ENCODE measurements around a stretch of chr11.

- PRO-cap, 2 experiments: no peak in any of the 2 experiments
Measured at GRCh38 chr11:33086907-33087262, 47.5 kb downstream of the TCP11L1 start.

GRCh38 chr11:33159484-33159873 is 1.8 kb downstream of the CSTF3 start:
- PRO-cap, 2 experiments: no peak in any of the 2 experiments

DNA sequence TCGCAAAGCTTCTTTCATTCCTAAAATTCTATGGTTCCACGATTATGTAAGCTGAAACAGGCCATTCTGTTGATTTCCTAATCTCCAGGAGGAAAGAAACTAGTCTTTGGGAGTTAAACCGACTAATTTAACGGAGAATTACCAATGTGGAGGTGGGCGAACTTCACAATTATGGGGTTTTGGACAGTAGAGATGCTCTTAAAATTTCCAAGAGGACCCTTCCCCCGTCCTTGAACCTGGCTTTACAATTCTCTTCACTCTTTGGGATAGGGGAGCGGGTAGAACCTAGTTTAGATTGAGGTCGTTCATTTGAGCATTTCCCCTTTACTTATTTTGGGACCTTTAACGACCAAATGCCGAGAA is 599 bp upstream of the HIPK3 start:
- PRO-cap, 2 experiments: no peak in any of the 2 experiments

DNA sequence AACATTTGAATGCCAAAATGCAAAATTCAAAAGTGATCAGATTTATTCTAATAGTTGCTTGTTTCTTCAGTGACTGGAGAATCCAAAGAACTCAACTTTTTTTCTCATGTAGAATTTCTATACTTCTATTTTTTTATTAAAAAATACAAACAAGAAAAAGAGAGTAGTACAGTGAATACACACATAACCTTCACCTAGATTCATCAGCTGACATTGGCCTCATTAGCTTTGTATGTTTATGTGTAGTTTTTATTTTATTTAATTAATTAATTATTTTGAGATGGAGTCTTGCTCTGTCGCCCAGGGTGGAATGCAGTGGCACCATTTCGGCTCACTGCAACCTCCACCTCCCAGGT is 16.4 kb upstream of the KIAA1549L start:
- PRO-cap, 2 experiments: no peak in any of the 2 experiments

- PRO-cap, 2 experiments: no peak in any of the 2 experiments
Measured at GRCh38 chr11:33691042-33691683, 9.5 kb downstream of the C11orf91 start.

DNA sequence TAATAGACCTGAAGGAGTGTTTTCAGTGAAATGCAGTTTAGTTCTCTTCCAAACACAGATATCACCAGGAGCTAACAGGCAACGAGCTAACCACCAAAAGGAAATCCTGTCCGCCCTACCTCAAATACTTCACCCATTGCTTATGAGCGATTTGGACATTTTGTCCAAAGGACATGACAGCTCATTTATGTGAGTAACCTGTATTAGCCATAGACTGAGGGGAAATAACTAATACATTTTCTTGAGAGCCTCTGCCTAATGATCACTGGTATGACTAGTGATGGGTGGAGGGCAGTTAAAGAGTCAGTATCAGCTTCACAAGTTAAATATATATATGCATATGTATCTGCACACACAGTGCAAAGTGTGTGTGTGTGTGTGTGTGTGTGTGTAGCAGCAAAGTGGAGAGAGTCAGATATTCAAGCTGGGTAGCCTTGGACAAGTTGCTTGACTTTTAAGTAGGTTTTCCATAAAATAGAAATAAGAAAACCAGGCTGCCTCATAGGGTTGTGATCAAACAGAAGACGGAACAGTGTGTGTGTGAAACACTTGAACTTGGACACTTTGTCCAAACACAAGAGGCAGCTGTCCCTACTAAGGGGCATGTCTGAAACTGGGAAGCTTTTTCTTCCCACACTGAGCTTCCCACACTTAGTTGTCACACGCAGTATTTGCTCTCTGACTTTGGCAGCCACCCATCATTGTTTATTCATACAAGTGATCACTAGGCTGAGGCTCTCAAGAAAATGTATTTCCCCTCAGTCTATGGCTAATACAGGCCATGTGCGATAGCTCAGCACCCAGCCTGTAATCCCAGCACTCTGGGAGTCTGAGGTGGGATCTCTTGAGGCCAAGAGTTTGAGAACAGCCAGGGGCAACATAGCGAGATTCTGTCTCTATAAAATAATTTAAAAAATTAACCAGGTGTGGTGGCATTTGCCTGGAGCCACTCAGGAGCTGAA is 1.0 kb upstream of the C11orf91 start:
- PRO-cap, 2 experiments: no peak in any of the 2 experiments

DNA sequence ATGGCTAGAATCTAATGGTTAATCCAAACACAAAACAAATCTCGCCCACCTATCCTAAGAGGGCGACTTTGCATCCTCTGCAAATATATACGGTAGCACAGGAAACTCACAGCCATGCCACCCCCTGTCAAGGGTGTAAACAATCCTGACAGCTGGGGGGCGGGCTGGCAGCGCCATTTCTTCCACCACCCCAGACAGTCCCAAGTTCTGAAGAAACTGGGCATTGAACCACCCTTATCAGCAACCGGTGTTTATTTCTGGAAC is 943 bp downstream of the FBXO3 start:
- PRO-cap, 2 experiments: no peak in any of the 2 experiments

DNA sequence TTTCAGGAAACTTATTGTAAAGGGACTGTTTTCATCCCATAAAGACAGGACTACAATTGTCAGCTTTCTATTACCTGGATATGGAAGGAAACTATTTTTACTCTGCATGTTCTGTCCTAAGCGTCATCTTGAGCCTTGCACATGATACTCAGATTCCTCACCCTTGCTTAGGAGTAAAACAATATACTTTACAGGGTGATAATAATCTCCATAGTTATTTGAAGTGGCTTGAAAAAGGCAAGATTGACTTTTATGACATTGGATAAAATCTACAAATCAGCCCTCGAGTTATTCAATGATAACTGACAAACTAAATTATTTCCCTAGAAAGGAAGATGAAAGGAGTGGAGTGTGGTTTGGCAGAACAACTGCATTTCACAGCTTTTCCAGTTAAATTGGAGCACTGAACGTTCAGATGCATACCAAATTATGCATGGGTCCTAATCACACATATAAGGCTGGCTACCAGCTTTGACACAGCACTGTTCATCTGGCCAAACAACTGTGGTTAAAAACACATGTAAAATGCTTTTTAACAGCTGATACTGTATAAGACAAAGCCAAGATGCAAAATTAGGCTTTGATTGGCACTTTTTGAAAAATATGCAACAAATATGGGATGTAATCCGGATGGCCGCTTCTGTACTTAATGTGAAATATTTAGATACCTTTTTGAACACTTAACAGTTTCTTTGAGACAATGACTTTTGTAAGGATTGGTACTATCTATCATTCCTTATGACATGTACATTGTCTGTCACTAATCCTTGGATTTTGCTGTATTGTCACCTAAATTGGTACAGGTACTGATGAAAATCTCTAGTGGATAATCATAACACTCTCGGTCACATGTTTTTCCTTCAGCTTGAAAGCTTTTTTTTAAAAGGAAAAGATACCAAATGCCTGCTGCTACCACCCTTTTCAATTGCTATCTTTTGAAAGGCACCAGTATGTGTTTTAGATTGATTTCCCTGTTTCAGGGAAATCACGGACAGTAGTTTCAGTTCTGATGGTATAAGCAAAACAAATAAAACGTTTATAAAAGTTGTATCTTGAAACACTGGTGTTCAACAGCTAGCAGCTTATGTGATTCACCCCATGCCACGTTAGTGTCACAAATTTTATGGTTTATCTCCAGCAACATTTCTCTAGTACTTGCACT is 5.6 kb upstream of the NAT10 start:
- PRO-cap, 2 experiments: no peak in any of the 2 experiments

GRCh38 chr11:34136783-34137301 is 31.4 kb downstream of the NAT10 start:
- PRO-cap, 2 experiments: no peak in any of the 2 experiments

- PRO-cap, 2 experiments: no peak in any of the 2 experiments
Measured at GRCh38 chr11:34140830-34141332, 35.5 kb downstream of the NAT10 start.

DNA sequence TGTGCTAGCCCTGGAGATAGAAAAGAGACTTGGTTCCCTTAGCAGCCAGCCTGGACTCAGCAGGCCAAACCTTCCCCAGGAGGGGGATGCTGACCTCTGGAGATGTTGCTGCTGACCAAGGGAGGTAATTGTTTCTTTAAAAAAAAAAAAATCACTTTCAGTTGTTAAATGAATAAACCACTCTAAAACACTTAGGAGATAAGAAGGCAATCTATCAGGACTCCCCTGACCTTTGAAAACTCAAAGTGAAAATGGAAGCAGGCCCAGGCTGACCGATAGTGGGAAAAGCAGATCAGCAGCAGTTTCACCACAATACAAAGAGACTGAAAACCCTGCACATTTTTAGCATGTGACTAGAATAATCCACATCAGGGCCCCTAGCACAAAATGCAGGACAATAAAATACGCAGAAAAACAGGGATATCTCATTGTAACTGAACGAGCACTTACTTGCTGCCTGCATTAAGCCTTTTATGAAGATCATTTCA is 113.7 kb downstream of the ABTB2 start:
- PRO-cap, 2 experiments: no peak in any of the 2 experiments

DNA sequence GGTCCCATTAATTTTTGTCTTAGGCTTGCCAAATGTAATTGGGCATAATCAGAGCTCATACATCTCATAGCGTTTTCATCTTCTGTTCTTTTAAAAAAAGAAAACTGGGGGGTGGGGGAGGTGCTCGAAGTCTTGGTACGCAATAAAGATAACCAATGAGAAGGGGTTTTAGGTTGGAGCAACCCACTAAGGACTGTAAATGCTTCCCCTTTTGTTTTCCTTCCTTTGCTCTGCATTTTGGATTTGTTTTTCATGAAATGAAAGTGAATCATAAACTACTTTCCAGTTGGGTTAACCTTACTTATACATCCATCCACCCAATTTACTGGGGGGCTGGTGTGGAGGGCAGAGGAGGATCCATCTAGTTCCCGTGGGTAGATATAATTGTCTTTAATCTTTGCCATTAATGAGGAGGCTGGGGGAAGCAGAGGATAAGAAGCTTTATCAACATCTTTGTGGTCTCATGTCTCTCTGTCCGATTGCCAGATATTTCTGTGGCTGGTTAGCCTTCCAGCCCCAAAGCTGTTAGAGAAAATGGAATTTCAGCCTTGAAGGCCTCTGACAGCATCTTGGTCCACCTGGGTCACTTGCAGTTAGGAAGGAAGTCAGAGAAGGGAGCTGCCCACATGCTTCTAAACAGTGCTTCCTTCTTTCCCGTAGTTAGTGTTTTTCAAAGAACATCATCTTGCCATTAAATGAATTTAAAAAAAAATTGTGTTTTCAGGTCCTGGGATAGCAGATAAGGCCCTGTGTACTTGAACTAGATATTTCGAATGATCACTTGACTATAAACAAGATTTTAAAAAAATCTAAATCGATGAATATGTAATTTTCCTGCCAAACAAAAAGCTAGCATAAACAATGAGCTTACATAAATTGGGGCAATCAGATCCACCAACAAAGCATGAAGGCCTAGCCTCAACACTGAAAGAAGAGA is 56.9 kb downstream of the ABTB2 start:
- PRO-cap, 2 experiments: no peak in any of the 2 experiments

DNA sequence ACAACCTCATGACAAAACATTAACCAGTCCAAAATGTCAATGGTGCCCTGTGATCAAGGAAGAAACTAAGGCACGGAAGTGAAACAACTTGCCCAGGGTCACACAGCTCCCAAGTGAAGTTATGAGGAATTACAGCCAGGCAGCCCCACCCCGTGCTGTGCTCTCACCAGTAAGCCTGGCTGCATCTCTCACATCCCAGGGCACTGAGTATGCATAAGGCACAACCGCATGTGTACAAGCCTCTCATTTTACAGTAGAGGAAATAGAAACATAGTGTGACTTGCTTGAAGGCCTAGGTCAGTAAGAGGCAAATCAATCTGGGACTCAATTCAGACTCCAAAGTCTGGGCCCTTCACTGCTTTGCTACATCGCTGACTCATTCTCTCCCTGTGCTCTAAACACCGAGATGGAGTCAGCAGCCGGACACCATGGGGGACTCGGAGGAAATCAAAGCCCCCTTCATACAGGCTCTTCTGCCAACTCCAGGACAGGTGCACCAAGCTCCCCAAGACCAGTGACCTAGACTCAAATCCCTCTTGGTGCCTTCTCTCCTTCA is 7.9 kb downstream of the ABTB2 start:
- PRO-cap, 2 experiments: no peak in any of the 2 experiments

DNA sequence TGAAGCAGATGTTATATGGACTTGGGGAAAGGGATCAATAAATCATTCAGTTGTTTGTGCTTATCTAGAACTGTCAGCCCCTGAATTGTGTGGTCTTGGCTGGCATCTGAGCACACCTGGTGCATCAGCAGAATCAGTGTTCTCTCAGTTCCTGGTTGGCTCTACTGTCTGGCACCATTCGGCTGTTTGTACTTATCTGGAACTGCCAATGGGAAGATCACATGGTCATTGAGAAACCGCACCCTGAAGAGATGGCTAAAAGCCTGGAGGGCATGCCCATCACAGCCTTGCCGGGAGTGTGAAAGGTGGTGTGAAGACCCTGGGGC is 37.1 kb upstream of the EHF start:
- PRO-cap, 2 experiments: no peak in any of the 2 experiments

DNA sequence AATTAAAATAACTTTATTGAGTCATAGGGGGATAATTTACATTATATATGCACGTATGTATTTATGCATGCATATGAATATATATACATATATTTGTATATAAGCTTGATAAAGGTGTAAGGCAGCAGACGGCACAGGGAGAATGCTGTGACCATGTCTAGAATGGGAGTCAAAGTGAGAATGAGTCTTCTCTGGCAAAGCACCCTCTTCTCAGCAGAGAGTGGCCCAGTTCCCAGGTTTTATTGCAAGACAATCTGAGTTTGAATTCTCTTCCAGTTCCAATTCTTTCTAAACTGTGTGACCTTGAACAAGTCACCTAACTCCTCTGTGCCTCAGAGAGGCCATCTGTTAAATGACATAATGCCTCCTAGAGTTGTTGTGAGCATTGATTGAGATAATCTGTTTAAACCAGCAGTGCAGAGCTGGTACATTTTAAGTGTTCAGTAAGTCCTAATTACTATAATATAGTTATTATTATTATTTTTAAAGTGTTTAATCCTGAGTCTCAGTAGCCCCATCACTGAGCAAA is 13.8 kb downstream of the EHF start:
- PRO-cap, 2 experiments: no peak in any of the 2 experiments

DNA sequence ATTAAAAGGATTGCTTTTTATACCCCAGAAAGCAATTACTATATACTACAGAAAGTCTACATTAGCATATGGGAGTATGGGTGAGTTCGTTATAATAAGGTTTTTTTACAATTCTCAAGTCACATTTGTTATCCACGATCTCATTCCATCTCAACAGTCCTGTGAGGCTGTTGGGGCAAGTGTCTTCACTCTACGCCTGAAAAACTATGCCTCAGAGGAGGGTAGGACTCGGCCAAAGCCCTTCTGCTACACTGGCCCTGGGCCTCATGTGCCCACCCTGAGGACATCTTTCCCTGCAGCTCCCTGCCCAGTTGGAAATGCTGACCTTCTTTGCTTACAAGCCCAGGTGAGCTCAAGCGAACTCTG is 18.4 kb downstream of the EHF start:
- PRO-cap, 2 experiments: no peak in any of the 2 experiments

DNA sequence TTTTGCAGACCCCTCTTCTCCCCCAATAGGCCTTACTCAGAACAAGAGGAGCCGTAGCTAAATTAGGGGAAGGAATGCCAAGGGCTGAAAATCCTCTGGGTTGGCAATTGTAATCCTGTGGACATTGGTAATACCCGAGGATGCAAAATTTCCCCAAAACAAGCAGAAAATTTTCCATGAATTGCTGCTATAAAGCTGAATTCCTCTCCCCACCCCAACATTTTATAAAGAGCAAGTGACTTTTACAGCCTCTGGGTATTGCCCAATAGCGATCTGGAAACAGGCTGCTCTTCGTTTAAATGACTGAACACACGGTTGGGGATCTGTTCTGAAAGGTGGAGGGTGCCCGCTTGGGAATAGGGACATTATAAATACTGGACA is 20.5 kb downstream of the EHF start:
- PRO-cap, 2 experiments: no peak in any of the 2 experiments

GRCh38 chr11:34659150-34659899 is 38.4 kb downstream of the EHF start:
- PRO-cap, 2 experiments: no peak in any of the 2 experiments

DNA sequence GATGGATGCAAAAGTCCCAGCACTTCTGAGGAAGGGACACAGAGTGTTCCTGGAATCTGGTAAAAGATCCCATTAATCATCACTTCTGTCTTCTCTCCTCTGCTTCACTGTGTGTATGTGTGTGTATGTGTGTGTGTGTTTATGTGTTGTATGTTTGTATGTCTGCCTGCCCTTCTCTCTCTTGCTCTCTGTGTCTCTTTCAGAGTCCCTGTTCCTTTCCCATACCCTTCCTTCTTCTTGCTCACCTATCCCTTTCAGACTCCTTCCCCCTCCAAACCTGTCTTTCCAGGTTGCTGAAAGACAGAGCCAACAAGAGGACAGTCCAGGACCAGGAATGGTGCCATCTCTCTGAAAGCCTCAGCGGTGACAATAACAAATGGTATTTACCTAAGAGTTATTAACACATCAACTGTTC is 47.0 kb downstream of the EHF start:
- PRO-cap, 2 experiments: no peak in any of the 2 experiments

DNA sequence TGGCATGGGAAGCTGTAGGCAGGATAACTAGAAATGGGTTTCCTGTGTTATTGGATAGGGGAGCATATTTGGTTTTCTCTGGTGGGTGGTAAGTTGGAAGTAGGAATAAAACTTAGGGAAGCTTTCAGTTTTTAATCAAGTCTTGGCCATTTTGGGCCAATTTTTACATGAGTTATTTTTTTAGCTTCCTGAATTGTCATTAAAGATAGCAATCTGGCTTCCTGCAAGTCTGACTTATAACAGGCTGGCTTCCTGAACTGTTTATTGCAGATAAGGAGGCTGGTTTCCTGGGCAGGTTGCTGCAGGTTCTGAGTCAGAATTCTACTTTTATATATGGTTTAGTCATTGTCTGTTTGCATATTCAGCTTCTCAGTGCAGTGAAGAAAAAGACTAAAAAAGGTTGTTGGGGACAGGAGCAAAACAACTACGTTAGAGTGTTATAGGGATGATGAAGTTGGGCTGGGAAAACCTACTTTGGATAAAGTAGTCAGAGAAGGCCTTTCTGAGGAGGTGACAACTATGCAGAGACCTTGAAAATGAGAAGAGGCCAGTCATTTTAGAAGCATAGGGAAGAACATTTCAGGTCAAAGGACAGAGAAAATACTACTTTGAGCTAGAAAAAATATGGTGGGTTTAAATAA is 106.5 kb downstream of the APIP start:
- PRO-cap, 2 experiments: no peak in any of the 2 experiments